SUDHL5 (cell line): ENCODE measurements around the genes SIDT1, CCDC191 and COX17.

DNA sequence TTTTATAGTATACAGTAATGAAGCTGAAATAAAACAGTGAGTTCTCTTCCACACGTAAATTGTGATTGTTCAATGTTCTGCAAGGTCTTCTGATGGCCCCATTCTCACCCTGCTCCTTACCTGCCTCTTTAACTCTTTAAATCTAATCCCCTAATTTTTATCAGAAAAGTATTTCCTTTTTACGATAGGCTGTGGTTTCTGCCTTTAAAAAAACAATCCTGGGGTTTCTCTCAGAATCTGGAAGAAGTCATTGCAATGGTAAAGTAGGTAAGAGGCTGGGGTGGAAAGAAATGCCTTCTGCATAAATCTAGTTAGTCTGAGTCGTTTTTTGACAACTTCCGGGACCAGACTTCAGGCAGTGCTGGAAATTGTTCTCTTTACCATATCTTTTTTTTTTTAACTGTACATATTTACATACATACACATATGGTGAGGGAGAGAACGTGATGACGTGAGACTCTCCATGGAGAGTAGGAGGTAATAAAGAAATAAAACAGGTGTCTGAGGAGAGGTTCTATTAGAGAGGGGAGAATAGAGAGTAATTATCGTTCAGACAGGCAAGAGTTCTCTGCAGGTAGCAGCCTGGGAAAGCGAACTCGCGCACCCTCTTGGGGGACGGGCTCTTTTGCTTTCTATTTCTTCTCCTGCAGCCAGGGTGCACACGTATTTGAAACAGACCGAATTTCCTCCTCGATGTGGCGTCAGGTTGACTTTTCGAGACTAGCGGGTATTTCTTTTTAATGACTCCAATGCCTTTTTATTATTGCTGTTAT, at the start of gene SIDT1:
Gene SIDT1 (plus strand): TSS at position 664 of the 773 bp plus-strand sequence.
- PRO-cap, result no peak

DNA sequence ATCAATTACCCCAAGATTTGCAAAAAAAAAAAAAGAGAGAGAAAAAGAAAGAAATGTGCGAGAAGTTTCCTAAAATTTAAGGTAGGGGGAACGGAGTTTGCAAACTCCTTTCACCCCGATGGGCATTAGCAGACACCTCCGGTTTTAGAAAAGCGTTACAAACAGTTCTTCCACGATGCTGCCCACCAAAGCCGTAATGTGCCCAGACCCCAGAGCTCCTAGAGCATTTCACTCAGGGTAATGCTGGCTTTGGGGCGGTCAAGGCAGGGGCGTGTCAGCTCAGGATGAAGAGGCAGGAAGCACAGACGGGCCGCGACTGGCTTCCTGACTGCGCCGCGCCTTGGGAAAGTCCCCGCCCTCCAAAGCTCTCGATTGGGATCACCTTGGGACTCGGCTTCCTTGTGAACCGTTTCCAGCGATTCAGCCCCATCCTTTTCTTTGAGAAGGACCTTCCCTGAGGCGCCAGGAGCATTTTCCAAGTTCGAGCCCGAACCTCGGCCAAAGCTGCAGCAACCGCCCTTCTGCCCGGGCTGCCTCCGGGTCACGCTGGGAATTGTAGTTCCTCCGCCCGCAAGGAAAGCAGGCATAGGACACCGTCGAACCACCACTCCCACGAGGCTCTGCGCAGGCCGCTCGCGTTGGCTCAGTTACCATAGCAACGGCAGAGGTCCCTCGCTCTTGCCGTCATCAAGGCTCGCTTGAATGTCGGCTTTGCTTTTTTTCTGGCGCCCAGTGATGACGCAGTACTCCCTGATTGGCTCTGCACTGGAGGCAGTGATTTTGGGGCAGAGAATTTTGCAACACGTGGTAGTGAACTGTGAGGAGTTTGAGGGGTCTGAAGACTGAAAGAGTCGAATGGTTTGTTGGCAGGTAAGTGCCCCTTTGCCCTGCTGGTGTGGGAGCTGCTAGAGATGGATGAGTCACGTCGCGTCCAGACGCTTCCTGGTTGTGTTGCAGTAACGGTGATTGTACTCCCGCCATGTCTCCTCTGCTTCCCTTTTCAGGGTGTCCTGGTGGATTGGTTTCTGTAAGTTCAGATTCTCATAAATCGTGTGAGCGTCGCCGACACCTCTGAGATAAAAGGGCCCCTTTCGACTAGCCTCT, at the start of gene CCDC191:
Gene CCDC191 (minus strand): TSS at position 532 of the 1,104 bp plus-strand sequence.
- PRO-cap, result bidirectional peak, plus-strand start at position 277 of the sequence, minus-strand start at position 202 of the sequence; bidirectional peak, plus-strand start at position 808 of the sequence, minus-strand start at position 624 of the sequence; unidirectional peak, plus-strand start at position 934 of the sequence

GRCh38 chr3:114070574-114070958, 14.0 kb downstream of the QTRT2 start:
- PRO-cap, result no peak

- PRO-cap, result no peak
Measured at GRCh38 chr3:114219691-114220159, 17.7 kb downstream of the ZNF80 start.

DNA sequence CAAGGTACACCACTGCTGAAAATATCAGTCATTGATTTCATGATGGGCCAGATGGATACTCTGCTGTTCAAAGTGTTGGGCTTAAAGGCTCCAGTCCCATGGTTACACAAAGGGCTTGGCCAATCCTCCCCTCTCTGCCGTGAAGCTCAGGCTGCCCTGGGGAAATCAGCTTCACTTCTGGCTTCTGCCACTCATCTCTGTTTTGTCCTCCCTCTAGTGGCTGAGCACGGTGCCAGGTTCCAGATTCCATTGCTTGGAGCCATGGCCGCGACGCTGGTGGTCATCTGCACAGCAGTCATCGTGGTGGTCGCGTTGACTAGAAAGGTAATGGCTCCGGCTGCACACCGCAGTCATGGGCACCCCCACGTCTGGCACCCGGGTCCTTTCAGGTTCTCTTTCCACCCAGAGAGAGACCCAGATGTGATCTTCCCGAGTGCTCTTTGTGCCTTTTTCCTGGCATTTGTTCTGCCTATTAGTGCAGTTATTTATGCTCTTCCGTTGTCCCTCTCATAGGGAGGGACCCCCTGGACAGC, 5.6 kb downstream of the TIGIT start:
- PRO-cap, result no peak

DNA sequence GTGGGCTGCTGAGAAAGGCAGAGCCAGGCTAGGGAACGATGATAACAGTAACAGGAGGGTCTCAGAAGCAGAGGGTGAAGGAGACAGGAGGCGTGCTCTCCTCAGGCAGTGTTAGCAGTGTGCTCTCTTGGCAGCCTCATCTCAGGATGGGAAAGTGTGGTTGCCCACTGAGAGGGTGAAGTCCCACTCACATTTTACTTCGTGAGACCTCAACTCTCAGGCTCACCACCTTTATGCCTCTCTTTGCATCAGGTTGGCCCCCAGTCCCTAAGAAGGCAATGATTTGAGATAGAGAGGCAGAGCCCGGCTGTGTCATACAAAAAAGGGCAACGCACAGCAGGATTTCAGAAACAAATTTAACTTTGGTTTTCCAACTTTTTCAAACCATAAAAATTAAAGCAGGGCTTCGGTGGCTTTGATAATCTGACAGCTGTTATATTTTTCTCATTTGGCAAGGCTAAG, 24.6 kb downstream of the TIGIT start:
- PRO-cap, result no peak

- PRO-cap, result no peak
Measured at GRCh38 chr3:114380007-114380933, 86.4 kb downstream of the TIGIT start.

GRCh38 chr3:114396921-114397627, 103.2 kb downstream of the TIGIT start:
- PRO-cap, result no peak

DNA sequence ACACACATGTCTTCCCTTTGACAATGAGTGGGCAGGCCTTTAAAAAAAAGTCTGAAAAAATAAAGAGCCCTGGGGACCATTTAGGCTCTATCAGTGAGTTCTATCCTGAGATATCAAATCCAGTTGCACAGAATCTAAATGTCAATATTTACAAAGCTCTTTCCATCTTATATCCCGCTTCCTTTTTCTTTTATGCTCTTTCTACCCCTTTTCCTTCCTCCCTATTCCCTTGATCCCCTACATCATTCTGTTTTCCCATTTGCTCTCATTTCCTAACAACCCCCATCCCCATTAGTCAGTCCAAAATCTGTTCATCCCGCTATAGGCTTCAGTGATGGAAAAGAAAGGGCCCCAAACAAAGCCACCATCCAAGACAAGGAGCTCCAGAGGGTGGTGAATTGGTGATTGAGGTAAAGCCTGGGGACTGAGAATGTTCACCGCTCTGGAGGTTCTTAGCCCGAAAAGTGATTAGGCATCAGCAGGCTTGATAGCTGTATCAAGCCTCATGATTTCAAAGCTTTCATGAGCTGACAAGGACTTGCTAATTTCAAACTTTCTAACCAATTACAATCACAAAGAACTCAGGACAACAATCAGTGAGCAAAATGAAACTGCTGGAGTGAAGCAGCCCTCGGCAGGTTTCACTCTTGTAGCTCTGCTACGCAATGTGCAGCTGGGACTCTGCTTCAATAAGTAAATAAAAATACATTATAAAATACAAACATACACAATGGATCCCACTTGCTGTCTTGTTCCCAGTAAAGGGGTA, 391.2 kb downstream of the TIGIT start:
- PRO-cap, result no peak

GRCh38 chr3:114718384-114718596, 424.5 kb downstream of the TIGIT start:
- PRO-cap, result no peak

DNA sequence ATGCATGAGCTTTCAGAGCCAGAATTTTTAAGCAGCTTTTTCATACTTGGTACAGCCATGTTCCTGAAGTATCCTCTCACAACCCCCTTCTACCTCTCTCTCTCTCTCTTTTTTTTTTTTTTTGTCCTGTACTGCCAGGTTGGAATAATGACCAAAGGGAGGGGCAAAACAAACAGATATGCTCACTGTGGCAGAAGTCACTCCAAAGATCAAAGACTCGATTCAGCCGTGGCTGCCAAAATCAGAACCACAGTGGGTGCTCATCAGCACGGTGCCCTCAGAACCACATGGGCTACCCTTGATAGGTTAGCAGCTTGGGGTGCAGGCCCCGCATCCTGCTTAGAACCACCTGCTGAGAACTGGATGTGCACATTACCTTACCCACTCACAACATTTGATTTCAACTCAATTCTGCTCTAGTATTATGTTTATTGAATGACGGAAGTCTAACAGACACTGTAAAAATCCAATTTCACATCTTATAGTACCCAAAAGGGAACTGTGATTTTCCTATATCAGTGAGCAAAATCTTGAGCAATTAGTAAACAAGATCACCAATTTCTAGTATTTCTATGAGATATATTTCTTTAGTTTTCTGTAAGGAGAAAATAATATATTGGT, 382.8 kb downstream of the ZBTB20 start:
- PRO-cap, result no peak

DNA sequence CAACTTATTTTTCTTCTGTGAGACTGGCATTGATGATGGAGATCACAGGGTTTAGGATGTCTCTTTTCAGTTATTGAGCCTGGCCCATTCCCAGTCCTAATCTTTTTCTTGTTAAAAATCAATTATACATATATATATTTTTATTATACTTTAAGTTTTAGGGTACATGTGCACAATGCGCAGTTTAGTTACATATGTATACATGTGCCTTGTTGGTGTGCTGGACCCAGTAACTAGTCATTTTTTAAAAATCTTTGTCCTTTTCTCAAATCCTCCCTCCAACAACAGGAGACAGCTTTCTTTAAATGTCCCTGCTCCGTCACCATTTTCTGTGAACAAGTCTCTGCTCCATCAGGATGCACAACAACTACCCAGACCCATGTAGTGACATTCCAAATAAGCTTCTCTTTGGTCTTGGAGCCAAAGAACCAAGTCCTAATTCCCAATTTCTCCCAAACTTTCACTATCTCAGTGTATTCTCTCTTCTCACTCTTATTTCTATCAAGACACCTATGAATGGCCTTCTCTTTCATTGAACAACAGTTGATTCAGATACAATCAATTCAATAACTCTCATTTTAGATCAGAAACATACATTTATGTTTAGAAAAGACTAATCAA, 162.9 kb downstream of the ZBTB20 start:
- PRO-cap, result no peak

GRCh38 chr3:115148606-115148930, 1.5 kb upstream of the ZBTB20 start:
- PRO-cap, result no peak

- PRO-cap, result no peak
Measured at GRCh38 chr3:117399354-117399756, 954.1 kb upstream of the LSAMP start.

- PRO-cap, result no peak
Measured at GRCh38 chr3:117481706-117481942, 1036.3 kb upstream of the LSAMP start.

GRCh38 chr3:118933088-118933656, 101.5 kb downstream of the IGSF11 start:
- PRO-cap, result no peak

GRCh38 chr3:118987262-118987922, 47.3 kb downstream of the IGSF11 start:
- PRO-cap, result no peak

DNA sequence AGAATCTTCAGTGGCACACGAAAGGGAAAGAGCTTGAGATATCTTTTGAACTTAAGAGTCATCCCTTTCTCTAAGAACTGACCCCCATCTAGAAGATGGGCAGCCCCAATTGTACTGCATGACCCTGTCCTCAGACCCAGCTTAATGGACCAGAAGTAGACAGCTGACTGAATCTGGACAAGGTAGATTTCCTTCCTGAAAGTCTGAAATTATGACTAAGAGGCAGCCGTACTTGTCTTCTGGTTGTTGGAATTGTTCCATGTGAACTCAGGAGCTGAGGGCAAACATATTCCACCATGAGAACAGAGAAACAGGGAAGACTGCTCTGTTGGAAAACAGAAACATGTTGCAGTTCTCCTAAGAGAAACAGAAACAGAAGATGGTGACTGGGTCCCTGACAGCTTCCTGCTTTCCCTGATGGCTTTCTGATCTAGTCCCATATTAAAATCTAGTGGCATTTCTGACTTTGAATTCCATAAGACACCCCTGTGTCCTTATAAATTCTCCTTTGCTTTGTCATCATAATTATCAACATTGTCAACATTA, 24.2 kb downstream of the POPDC2 start:
- PRO-cap, result no peak

GRCh38 chr3:119669909-119670369, 7.3 kb downstream of the COX17 start:
- PRO-cap, result no peak

DNA sequence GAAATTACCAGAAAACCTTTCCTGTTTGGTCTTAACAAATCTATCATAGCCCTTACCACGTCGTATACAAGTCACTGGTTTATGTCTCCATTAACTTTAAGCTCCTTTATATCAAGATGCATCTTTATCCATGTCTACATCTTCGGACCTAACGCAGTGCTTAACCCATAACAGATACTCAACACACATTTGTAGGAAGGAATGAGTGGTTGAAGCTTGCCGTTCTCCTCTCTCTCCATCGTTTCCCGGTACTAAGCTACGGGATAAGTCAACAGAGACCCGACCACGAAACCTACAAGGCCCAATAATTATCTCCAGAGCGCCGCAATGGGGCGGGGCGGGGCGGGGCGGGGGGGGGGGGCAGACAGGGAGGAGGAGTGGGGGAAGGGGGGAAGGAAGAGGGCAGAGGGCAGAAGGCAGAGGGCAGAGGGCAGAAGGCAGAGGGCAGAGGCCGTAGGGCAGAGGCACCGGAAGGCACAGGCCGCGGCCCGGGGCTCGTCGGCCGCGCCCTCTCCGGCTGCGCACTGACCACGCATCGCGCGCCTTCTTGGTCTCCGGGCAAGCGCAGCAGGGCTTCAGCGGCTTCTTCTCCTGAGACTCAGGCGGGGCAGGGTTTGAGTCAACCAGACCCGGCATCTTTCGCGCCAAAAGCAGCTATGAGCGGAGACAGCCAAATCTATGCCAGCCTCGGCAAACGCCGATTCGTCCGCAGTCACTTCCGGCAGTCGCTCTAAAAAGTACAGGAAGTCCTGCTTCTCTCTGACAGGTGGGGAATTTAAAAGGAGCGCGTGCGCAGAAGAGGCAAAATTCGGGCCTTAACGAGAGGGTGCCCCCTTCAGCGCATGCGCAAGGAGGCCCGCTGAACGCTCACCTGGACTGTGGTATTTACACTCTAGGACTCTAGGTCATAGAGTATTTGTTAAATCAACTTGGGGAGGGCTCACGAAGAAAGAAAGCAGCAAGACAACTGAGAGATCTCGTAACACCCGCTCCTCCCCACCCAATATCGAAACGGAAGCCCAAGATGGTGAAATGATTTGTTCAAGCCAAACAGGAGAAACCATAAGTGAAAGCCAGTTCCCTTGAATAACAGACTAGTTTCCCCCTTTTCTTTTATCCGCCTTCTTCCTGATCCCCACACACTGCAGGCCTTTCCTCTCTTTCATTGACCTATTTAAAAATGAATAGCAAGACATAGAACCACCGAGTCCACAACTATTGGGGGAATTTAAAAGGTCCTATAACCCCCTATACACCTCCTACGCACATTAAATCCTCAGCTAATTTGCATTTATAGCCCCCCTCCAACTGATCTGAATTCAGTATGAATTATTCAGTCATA, at the start of gene COX17:
Gene COX17 (minus strand): TSS at position 732 of the 1,342 bp plus-strand sequence.
- PRO-cap, result bidirectional peak, plus-strand start at position 949 of the sequence, minus-strand start at position 732 of the sequence